Measurements from ENCODE around the genes GPRASP1, TCEAL1, TMSB15C and SLC25A53.

- PRO-cap = no peak
CAGE:
- cytosol, long polyA minus RNA = no peak
- cytosol, long polyA plus RNA = no peak
- long polyA plus RNA = no peak
- nucleus, long polyA minus RNA = no peak
- nucleus, long polyA plus RNA = no peak
Measured at GRCh38 chrX:101693355-101693898, 33.8 kb upstream of the ARMCX2 start.

GRCh38 chrX:102651103-102651648 is at the start of gene GPRASP1:
TSS of gene GPRASP1 (plus strand) at chrX:102651483.
- PRO-cap = bidirectional peak, plus-strand start at chrX:102651540, minus-strand start at chrX:102651310
CAGE:
- cytosol, long polyA minus RNA = no peak
- cytosol, long polyA plus RNA = no peak
- long polyA plus RNA = no peak
- nucleus, long polyA minus RNA = no peak
- nucleus, long polyA plus RNA = no peak

DNA sequence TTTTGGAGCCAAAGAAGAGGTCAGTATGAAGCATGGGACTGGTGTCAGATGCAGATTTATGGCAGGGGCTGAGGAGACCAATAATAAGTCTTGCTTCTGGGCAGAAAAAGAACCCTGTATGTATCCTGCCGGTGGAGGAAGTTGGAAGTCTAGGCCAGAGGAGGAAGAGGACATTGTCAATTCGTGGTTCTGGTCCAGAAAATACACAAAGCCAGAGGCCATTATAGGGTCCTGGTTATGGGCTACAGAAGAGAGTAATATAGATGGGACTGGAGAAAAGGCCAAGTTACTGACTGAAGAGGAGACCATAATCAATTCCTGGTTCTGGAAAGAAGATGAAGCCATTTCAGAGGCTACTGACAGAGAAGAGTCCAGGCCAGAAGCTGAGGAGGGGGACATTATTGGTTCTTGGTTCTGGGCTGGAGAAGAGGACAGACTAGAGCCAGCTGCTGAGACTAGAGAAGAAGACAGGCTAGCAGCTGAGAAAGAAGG is 4.6 kb downstream of the GPRASP1 start:
- PRO-cap = no peak
CAGE:
- cytosol, long polyA minus RNA = no peak
- cytosol, long polyA plus RNA = no peak
- long polyA plus RNA = no peak
- nucleus, long polyA minus RNA = no peak
- nucleus, long polyA plus RNA = no peak

DNA sequence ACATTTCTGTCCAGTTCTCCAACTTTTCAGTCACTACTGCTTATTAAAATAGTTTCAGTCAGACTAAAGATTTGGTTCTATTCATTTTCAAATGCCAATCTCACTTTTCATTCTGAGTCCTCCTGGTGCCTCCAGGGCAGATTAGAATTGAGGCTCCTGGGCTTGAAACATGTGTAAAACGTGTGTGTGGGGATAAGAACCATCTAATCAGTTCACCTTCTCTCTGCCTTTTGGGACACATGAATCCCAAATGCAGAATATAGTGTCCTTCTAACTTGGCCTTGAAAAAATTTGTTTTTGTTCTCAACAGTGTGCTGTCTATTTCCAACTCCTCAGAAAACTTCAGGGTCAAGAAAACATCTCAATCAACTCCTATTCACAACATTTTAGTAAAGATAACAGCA is 3.3 kb upstream of the BEX3 start:
- PRO-cap = no peak
CAGE:
- cytosol, long polyA minus RNA = no peak
- cytosol, long polyA plus RNA = no peak
- long polyA plus RNA = no peak
- nucleus, long polyA minus RNA = no peak
- nucleus, long polyA plus RNA = no peak

DNA sequence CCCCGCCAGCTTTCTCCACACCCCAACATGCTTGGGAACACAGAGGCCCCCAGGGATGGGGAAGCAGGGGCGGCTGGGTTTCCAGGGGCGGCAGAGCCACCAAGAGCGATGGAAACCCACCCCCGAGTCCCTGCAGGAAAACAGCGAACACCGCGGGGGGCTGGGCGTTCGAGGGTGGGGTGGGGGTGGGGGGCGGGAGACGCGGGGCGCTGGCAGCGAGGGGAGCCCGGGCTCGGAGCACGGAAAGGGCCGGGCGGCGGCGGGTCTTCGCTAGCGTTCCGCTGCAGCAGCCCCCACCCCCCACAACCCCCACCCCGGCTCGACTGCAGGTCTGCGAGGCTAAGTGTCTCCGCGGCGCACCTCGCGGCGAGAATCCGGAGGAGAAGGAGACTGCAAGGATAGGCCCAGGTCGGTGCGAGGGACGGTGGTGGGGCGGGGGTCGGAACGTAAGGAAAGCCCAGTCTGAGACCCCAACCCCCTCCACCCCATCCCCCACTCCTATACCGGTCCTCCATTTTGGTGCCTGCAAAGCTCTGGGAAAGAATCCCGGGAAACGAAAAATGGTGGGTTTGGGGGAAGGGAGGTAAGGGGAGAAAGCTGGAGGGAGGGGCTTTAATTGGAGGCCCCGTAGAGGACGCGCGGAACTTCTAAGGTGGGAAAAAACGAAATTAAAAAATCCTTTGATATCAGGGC is 507 bp downstream of the BEX3 start:
- PRO-cap = bidirectional peak, plus-strand start at position 212 of the sequence, minus-strand start at position 129 of the sequence
CAGE:
- cytosol, long polyA minus RNA = no peak
- cytosol, long polyA plus RNA = no peak
- long polyA plus RNA = no peak
- nucleus, long polyA minus RNA = start-site peak on the plus strand centred at position 516 of the sequence, 190 bp wide, 49 reads
- nucleus, long polyA plus RNA = start-site peak on the plus strand centred at position 422 of the sequence, 32 bp wide, 49 and 63 reads in 2 replicates; start-site peak on the plus strand centred at position 591 of the sequence, 38 bp wide, 38 and 58 reads in 2 replicates

DNA sequence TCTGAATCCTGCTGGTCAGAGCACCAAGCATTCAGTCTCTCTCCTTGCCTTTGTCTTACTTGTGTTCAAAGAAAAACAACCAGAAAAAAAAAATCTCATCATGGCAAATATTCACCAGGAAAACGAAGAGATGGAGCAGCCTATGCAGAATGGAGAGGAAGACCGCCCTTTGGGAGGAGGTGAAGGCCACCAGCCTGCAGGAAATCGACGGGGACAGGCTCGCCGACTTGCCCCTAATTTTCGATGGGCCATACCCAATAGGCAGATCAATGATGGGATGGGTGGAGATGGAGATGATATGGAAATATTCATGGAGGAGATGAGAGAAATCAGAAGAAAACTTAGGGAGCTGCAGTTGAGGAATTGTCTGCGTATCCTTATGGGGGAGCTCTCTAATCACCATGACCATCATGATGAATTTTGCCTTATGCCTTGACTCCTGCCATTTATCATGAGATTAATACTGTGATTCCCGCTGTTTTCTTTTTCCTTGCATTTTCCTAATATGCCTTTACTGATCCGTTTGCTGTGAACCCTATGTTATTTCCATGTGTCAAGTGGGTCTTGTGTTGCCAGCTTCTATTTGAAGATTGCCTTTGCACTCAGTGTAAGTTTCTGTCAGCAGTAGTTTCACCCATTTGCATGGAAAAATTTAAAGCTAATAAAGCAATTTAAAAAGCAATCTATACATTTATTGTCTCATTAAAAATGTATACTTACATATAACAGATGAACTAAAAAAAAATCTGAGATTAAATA is 1.2 kb downstream of the BEX3 start:
- PRO-cap = no peak
CAGE:
- cytosol, long polyA minus RNA = start-site peak on the plus strand centred at position 282 of the sequence, 5 bp wide, 19 reads; start-site peak on the plus strand centred at position 364 of the sequence, 43 bp wide, 52 reads; start-site peak on the plus strand centred at position 604 of the sequence, 88 bp wide, 239 reads
- cytosol, long polyA plus RNA = start-site peak on the minus strand centred at position 278 of the sequence, 488 bp wide, 7 and 11 reads in 2 replicates; start-site peak on the plus strand centred at position 411 of the sequence, 469 bp wide, 2,486 and 4,010 reads in 2 replicates
- long polyA plus RNA = no peak
- nucleus, long polyA minus RNA = no peak
- nucleus, long polyA plus RNA = start-site peak on the plus strand centred at position 603 of the sequence, 87 bp wide, 84 and 266 reads in 2 replicates

GRCh38 chrX:103628342-103629216 is at the start of gene TCEAL1:
TSS of gene TCEAL1 (plus strand) at chrX:103628975.
- PRO-cap = bidirectional peak, plus-strand start at chrX:103628903, minus-strand start at chrX:103628878
CAGE:
- cytosol, long polyA minus RNA = start-site peak on the plus strand at chrX:103628682-103628763, 29 reads; start-site peak on the plus strand at chrX:103628920-103628993, 24 reads
- cytosol, long polyA plus RNA = start-site peak on the plus strand at chrX:103628701-103628766, 140 and 68 reads in 2 replicates; start-site peak on the plus strand at chrX:103628924-103628967, 61 and 20 reads in 2 replicates
- long polyA plus RNA = start-site peak on the plus strand at chrX:103628715-103628746, 195 and 250 reads in 2 replicates; start-site peak on the plus strand at chrX:103628911-103628996, 127 and 100 reads in 2 replicates
- nucleus, long polyA minus RNA = start-site peak on the plus strand at chrX:103628698-103628730, 30 reads; start-site peak on the plus strand at chrX:103628904-103628996, 18 reads
- nucleus, long polyA plus RNA = start-site peak on the plus strand at chrX:103628698-103628750, 97 and 58 reads in 2 replicates; start-site peak on the plus strand at chrX:103628903-103628974, 46 and 27 reads in 2 replicates

DNA sequence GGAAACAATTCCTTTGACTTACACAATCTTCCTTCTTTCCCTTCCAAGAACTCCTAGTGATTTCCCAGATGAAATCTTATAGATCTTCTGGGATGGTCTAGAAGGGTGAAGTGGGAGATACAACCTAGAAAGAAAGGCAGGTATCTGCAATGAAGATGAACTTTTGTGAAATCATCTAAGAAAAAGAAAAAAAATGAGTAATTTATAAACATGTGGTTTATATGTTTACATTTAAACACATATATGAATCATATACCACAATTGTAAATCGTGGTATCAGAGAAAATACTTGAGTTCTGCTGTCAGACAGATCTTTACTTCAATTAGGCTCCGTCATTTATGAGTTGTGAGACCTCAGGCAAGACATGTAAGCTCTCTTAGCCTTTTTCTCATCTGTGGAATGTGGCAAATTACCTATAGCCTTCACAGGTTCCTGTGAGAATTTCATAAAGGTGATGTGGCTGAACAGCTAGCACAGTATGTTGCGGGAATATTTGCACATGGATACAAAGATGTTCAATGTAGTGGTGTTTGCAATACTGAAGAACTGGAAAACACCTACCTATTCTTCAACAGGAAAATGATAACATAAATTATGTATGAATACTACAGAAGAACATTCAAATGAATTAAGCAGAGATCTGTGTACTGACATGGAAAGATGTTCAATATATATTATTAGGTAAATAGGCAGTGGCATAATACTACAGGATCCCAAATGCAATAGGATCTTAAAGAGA is 7.9 kb downstream of the MORF4L2 start:
- PRO-cap = no peak
CAGE:
- cytosol, long polyA minus RNA = no peak
- cytosol, long polyA plus RNA = no peak
- long polyA plus RNA = no peak
- nucleus, long polyA minus RNA = no peak
- nucleus, long polyA plus RNA = no peak

DNA sequence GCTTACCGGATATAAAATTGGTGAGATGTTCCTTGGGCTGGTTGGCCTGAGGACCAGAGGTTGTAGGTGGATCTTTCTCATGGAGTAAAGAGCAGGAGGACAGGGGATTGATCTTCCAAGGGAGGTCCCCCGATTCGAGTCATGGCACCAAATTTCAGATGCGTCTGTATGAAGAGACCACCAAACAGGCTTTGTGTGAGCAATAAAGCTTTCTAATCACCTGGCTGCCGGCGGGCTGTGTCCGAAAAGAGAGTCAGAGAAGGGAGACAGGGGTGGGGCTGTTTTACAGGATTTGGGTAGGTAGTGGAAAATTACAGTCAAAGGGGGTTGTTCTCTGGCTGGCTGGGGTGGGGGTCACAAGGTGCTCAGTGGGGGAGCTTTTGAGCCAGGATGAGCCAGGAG is 9.9 kb upstream of the PLP1 start:
- PRO-cap = no peak
CAGE:
- cytosol, long polyA minus RNA = no peak
- cytosol, long polyA plus RNA = no peak
- long polyA plus RNA = no peak
- nucleus, long polyA minus RNA = no peak
- nucleus, long polyA plus RNA = no peak

DNA sequence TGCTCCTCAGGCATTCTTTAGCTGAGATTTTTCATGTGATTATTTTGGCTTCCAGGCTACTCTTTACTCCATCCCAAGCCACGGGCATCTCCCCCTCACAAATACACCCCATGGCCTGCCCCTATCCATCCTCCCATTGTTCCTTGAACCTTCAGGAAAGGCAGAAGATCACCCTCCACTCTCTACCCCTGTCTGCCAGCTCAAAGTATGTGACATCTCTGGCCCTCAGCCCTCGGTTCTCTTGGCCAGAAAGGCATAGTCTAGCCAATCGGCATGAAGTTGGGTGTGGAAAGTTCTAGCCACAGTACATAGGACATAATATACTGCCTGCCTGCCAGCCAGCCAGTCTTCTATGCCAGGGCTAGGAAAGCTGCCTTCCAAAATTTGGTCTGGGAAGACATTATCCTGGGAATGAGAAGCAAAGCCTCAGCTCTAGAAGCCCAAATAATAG is 3.2 kb upstream of the PLP1 start:
- PRO-cap = no peak
CAGE:
- cytosol, long polyA minus RNA = no peak
- cytosol, long polyA plus RNA = no peak
- long polyA plus RNA = no peak
- nucleus, long polyA minus RNA = no peak
- nucleus, long polyA plus RNA = no peak

GRCh38 chrX:103830782-103831209 is 1.3 kb downstream of the RAB9B start:
- PRO-cap = no peak
CAGE:
- cytosol, long polyA minus RNA = no peak
- cytosol, long polyA plus RNA = no peak
- long polyA plus RNA = no peak
- nucleus, long polyA minus RNA = no peak
- nucleus, long polyA plus RNA = no peak

DNA sequence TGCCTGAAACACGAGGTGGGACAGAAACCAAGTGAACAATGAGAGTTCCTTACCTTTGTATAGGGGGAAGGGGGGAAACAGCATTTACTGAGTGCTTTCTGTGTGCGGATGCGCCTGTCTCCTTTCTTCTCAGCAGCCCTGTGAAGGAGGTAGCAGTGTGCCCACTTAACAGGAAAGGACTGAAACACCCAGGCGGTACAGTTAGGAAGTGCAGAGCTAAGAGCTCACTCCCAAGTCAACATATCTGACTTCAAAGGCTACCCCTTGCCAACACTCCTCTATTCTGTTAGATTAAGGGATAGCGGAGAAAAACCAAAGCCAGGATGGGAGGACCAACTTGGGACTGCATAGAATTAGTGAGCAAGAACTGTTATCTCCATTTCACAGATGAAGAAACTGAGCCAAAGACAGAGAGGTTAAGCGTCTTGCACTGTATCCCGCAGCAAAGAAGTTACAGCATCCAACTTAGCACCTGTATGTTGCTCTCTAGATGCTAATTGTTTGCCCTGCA is 43.0 kb upstream of the TMSB15B start:
- PRO-cap = unidirectional peak, minus-strand start at position 142 of the sequence
CAGE:
- cytosol, long polyA minus RNA = no peak
- cytosol, long polyA plus RNA = no peak
- long polyA plus RNA = no peak
- nucleus, long polyA minus RNA = no peak
- nucleus, long polyA plus RNA = no peak

- PRO-cap = no peak
CAGE:
- cytosol, long polyA minus RNA = no peak
- cytosol, long polyA plus RNA = no peak
- long polyA plus RNA = no peak
- nucleus, long polyA minus RNA = no peak
- nucleus, long polyA plus RNA = no peak
Measured at GRCh38 chrX:104076053-104076659, at the start of gene TMSB15C. TSS of gene TMSB15C (minus strand) at chrX:104076236.

DNA sequence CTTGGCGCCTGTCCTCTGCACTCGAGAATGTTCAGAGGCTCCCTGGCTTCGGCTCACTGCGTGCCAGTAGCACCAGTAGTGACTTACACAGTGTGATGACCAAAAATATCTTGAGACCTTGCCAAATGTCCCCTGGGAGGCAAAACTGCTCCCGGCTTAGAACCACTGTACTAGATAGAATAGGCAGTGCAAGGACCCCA is 6.4 kb upstream of the ZCCHC18 start:
- PRO-cap = no peak
CAGE:
- cytosol, long polyA minus RNA = no peak
- cytosol, long polyA plus RNA = no peak
- long polyA plus RNA = no peak
- nucleus, long polyA minus RNA = no peak
- nucleus, long polyA plus RNA = no peak

- PRO-cap = no peak
CAGE:
- cytosol, long polyA minus RNA = no peak
- cytosol, long polyA plus RNA = no peak
- long polyA plus RNA = no peak
- nucleus, long polyA minus RNA = no peak
- nucleus, long polyA plus RNA = no peak
Measured at GRCh38 chrX:104122775-104123180, 10.5 kb downstream of the ZCCHC18 start.

GRCh38 chrX:104140093-104140556 is 16.7 kb downstream of the SLC25A53 start:
- PRO-cap = no peak
CAGE:
- cytosol, long polyA minus RNA = no peak
- cytosol, long polyA plus RNA = no peak
- long polyA plus RNA = no peak
- nucleus, long polyA minus RNA = no peak
- nucleus, long polyA plus RNA = no peak

DNA sequence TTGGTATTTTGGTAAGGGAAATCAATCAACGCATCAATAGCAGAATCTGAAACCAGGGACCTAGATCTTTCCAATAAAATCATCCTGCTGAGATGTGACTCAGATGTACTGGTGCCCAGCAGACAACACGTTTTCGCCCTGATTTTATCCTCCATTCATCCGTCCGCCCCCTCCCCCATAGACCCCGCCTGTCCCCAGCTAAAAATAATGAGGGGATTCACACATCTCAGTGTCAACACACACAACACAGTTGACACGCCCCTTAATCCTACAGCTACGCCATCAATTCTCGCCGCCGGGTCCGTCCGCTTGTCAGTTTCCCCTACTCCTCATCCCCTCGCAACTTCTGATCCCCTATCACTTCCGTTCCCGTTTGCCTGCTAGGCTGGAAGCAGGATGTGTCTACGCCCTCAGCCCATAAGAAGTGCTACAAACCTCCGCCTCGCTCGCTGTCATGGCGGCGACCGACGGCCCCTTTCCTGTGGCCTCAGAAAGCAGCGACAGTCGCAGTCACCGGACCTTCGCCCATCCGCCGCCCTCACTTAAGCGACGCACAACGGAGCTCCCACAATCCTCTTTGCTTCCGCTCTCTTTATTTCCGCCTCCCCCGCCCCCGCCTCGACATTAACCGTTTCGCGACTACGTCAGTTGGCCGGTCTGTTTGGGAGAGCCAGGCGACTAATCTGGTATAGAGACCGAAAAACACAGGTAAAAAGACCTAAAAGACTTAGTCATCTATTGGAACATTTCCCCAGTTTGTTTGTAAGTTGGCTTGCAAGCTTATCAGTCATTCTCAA is at the start of gene SLC25A53:
Gene SLC25A53, minus strand, starts transcription at position 567 of the 797 bp plus-strand sequence.
- PRO-cap = bidirectional peak, plus-strand start at position 360 of the sequence, minus-strand start at position 179 of the sequence; bidirectional peak, plus-strand start at position 624 of the sequence, minus-strand start at position 544 of the sequence
CAGE:
- cytosol, long polyA minus RNA = start-site peak on the minus strand centred at position 551 of the sequence, 16 bp wide, 31 reads
- cytosol, long polyA plus RNA = start-site peak on the minus strand centred at position 532 of the sequence, 35 bp wide, 101 and 79 reads in 2 replicates
- long polyA plus RNA = start-site peak on the minus strand centred at position 537 of the sequence, 44 bp wide, 143 and 158 reads in 2 replicates
- nucleus, long polyA minus RNA = start-site peak on the minus strand centred at position 492 of the sequence, 113 bp wide, 187 reads
- nucleus, long polyA plus RNA = start-site peak on the minus strand centred at position 530 of the sequence, 37 bp wide, 63 and 40 reads in 2 replicates

GRCh38 chrX:104157240-104157573 is 398 bp upstream of the SLC25A53 start:
- PRO-cap = no peak
CAGE:
- cytosol, long polyA minus RNA = no peak
- cytosol, long polyA plus RNA = no peak
- long polyA plus RNA = no peak
- nucleus, long polyA minus RNA = no peak
- nucleus, long polyA plus RNA = no peak

- PRO-cap = no peak
CAGE:
- cytosol, long polyA minus RNA = no peak
- cytosol, long polyA plus RNA = no peak
- long polyA plus RNA = no peak
- nucleus, long polyA minus RNA = no peak
- nucleus, long polyA plus RNA = no peak
Measured at GRCh38 chrX:104347852-104348333, 93.2 kb upstream of the ESX1 start.

DNA sequence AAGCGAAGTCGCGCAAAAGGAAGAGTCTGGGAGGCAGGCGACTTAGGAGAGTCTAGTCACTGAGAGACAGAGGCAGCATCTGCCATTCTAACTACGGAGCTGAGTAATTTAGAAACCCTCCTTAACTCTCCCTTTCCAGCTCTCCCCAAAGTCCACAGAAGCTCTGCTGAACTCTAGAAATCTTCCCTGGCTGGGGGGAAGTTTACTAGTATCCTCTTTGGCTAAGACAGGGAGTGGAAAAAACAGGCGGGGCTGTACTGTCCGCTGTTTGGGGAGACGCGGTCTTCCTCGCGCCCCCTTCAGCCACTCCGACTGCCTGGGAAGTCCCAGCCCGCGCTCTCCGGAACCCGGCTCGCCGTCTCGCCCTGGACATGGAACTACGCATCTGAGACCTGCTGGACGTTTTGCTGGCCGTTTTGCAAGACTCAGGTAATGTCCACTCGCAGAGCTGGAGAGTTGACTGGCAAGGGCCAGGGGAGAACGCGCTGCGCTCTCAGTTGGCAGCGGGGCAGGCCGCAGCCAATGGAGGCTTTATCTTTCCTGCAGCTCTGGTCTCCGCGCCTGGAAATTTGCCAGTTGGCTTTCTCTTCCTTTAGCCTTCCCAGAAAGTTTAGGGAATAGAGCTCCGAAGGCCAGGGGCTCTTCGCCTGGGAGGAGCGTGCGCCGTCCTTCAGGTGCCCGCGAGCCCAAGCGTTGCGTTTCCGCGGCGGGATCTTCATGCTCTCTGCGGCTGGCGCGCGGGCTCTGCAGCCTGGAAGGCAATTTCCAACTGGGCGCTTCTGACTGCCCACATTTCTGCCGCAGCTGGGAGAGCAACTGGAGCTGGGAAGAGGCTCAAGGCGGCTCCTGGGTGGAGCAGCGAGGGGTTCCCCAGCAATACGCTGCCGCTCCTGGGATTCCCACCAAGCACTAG is 880 bp downstream of the IL1RAPL2 start:
- PRO-cap = no peak
CAGE:
- cytosol, long polyA minus RNA = no peak
- cytosol, long polyA plus RNA = no peak
- long polyA plus RNA = no peak
- nucleus, long polyA minus RNA = no peak
- nucleus, long polyA plus RNA = no peak

Data from endothelial cell of umbilical vein (primary cell).